Glomerular endothelial cell (primary cell): Measurements from ENCODE around the gene SPDYE21.

GRCh38 chr7:56062411-56063026, 1.6 kb upstream of the SUMF2 start:
- RAMPAGE, long total RNA = no peak

- RAMPAGE, long total RNA = no peak
These were observed 3006.7 kb upstream of the ZNF722 start for GRCh38 chr7:60991935-60992283.

DNA sequence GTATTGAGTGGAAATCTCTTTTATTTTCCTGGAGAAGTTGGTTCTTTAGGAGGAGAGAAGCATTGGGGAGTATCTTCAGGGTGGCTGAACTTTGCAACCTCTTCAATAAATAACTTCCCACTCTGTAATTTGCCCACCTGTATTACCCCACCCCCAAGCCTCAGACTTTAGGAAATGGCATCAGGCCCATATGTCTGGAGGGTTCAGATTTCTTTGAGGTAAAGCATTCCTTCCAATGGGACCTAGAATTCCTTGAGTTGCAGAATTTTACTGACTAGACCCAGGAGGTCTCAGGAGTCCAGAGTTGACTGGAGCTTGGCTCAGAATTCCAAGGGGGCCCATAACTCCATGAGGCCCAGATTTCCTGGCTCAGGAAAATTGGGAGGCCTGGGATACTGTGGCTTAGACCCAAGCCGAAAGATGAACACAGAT, 518.5 kb upstream of the ZNF722 start:
- RAMPAGE, long total RNA = no peak

DNA sequence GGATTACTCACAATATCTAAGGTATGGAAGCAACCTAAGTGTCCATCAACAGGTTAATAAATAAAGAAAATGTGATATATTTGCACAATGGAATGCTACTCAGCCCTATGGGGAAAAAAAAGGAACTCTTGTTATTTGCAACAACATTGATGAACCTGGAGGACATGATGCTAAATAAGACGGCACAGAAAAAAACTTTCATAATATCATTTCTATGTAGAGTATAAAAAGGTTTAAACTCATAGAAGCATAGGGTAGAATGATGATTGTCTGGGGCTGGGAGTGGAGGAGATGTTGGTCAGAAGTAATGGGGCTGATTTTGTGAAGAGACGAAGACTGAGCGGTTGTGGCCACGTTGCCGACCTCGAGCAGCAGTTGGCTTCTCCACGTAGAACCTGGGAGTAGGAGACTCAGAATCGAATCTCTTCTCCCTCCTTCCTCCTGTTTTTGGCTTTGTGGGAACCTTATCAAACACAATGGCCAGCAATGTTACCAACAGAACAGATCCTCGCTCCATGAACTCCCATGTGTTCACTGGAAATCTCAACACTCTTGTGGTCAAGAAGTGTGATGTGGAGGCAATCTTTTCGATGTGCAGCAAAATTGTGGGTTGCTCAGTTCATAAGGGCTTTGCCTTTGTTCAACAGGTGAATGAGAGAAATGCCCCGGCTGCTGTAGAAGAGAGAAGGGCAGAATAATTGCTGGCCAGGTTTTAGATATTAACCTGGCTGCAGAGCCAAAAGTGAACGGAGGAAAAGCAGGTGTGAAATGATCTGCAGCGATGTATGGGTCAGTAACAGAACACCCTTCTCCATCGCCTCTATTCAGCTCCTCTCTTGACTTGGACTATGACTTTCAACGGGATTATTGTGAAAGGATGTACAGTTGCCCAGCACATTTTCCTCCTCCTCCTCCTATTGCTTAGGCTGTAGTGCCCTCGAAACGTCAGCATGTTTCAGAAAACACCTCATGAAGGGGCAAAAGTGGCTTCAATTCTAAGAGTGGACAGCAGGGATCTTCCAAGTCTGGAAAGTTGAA, 62.2 kb downstream of the ZNF680 start:
- RAMPAGE, long total RNA = no peak

DNA sequence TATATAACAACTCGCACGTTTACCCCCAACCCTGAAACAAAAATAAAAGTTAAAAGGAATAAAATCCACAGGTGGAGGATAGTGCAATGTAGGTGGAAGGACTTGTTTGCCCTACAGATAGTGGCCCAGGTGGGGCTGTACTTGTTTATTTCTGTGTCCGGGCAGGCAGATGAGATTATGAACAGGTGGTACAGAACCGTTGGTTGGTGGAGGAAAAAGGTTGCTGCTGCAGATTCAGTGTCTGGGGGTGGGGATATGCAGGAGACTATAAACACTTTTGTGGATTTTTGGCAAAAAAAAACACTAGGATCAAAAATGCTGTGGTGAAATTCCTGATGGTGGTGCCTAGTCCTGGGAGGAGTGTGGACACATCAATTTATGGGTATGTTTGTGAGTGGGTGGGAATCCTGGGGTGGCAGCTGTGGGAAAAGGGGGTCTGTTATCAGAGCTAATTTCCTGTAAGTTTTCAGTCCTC, 4.9 kb downstream of the ZNF680 start:
- RAMPAGE, long total RNA = no peak

DNA sequence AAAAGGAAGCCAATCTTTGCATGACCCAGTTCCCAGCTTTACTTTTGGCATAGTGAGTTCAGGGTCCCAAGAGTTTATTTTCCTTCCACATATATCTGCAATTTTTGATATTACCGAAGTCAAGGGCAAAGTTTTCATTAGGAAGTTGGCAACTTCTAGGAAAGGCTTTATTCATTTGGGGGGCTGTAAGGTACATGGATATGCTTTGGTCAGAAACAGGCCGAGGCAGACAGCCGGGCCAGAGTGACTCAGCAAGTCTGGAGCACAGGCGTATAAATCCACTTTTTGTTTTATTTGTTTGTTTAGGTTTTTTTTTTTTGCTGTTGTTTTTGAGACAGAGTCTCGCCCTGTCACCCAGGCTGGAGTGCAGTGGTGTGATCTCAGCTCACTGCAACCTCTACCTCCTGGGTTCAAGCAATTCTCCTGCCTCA, 3.7 kb downstream of the ZNF680 start:
- RAMPAGE, long total RNA = no peak

DNA sequence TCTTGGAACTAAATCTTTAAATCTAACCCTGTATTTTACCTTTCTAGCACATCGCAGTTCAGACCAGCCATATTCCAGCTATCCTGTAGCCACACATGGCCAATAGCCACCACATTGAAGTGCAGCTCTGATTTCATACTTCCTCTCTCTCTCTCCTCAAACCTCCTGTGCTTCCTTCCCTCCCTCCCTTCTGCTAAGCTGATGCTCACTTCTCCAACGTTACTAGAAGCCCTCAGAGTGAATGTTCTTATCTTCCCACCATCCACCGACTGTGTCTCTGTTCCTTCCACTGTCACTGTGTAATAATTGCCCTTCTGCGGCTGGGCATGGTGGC, 574 bp upstream of the ERV3-1 start:
- RAMPAGE, long total RNA = no peak

DNA sequence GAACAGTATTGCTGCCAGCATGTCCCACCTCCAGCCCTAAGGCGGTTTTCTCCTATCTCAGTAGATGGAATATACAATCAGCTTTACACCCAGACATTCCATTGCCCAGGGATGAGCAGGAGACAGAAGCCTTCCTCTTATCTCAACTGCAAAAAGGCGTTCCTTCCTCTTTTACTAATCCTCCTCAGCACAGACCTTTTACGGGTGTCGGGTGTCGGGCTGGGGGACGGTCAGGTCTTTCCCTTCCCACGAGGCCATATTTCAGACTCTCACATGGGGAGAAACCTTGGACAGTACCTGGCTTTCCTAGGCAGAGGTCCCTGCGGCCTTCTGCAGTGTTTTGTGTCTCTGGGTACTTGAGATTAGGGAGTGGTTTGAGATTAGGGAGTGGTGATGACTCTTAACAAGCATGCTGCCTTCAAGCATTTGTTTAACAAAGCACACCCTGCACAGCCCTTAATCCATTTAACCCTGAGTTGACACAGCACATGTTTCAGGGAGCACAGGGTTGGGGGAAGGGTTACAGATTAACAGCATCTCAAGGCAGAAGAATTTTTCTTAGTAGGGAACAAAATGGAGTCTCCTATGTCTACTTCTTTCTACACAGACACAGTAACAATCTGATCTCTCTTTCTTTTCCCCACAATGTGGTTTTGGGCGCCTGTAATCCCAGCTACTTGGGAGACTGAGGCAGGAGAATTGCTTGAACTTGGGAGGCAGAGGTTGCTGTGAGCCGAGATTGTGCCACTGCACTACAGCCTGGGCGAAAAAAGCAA, 113.0 kb upstream of the ZNF92 start:
- RAMPAGE, long total RNA = no peak

GRCh38 chr7:65938263-65939153, 43.5 kb downstream of the GUSB start:
- RAMPAGE, long total RNA = no peak

GRCh38 chr7:65979303-65980112, 2.5 kb downstream of the GUSB start:
- RAMPAGE, long total RNA = no peak

- RAMPAGE, long total RNA = no peak
These were observed 44.5 kb upstream of the ASL start for GRCh38 chr7:66031170-66031451.

DNA sequence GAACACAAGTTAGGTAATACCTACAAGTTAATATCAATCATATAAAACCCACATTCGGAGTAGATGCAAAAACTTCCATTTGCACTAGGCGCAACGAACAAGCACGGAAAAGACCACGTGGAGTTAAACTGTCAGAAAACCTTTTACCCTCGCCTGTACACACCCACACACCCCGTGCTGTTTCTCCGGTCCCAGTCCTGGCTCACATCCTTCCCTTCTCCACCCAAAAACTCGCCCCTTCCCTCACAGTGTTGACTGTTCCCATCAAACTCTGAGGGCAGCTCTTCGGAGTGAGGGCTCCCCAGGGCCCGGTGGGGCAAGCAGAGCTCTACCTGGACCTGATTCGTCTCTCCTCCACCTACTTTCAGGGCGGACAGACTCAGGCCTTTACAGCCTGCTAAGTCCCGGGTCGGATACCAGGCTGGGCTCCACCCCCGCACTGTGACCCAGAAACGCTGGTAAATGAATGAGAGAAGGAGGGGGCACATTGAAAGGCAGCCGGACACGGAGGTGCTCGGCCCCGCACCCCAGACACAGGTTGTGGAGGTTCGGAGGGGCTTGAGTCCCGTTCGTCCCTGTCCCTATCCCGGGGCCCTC, 31.9 kb upstream of the ASL start:
- RAMPAGE, long total RNA = no peak

- RAMPAGE, long total RNA = no peak
These were observed 20.7 kb upstream of the TPST1 start for GRCh38 chr7:66184423-66184909.

DNA sequence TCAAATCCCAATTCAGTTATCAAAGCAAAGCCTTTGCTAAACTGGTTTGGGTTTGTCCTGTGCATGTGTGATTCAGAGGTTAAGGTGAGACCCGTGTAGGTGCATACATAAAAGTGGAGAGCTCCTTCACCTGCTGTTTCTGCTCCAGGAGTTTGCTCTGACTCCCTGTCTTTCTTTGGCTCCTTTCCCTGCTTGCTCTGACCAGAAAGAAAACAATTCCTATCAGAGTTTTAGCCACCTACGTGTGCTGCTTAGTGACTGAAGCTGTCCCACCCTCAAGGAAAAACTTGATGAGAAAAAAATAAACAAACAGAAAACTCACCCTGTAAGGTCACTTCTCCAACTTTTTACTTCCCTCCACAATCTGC, 101.1 kb downstream of the TPST1 start:
- RAMPAGE, long total RNA = no peak

DNA sequence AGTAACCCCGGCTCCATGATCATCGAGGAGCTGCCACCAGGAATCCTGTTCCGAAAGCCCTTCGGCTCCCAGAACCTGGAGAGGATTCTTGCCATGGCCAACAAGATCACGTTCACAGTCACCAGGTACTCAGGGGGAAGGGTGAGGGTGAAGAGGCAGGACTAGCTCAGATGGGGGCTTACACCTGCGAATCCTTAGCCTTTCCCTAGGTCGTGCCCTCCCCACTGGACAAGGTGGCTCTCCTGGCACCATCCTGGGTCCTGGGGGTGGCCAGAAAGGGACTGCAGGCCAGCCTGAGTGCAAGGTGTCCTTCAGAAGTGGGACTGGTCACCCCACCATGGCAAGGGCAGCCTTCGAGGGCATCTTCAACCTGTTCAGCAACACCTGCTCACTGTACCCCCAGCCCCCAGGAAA, 106.4 kb upstream of the KCTD7 start:
- RAMPAGE, long total RNA = no peak

DNA sequence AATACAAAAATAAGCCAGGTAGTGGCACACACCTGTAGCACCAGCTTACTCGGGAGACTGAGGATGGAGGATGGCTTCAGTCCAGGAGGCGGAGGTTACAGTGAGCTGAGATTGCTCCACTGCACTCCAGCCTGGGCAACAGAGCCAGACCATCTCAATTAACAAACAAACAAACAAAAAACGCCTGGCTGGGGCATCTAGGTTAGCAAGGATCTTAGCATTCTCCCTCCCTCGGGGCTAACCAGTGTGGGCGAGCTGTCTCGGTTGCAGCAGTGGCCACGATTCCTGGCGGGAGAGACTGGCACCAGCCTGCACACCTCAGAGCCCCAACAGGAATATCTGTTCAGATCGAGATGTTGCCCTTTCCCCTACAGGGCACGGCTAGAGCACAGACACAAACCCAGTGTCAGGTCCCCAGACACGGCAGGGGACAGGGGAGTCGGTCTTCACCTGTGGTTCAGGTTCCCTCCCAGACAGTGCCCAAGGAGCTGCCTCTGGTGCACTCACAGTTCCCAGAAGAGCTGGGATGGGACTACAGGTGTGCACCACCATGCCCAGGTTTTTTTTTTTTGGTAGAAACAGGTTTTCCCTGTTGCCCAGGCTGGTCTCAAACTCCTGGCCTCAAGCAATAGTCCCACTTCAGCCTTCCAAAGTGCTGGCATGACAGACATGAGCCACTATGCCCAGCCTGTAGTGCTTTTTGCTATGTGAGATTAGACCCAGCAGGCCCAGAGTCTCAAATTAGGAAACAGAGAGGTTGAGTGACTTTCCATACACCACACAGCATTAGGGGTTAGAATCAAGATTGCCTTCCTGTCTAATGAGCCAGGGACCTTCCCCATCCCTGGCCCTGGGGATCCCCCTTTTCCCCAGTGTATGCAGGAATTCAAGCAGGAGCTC, 91.1 kb upstream of the KCTD7 start:
- RAMPAGE, long total RNA = no peak

DNA sequence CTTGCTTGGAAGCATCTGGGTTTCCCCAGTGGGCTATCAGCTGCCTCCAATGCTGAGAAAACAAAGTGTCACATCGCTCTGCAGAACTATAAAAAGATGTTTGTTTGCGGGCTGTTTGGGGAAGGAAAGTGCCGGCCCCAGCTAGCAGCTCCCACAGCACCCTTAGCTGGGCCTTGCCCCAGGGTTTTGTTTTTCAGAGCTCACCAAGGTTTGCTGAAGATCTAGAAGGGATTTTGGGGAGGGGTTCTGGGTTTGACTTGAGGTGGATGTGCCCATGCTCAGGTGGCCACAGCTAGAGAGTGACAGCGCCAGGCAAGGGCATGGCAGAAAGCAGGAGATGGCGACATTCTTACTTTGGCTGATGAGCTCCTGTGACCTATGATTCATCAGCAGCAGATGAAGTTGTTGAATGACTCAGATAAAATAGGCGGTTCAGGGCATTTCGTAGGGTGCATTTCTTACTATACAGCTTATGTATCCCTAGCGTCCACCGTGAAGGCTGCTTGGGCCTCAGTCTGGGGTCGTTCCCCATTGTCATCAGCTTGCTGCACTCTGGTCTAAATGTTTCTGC, 7.1 kb downstream of the KCTD7 start:
- RAMPAGE, long total RNA = no peak

GRCh38 chr7:67066985-67067530, 70.4 kb downstream of the TYW1 start:
- RAMPAGE, long total RNA = no peak

- RAMPAGE, long total RNA = no peak
These were observed at the start of gene SPDYE21 for GRCh38 chr7:67276523-67277112. Gene SPDYE21 (plus strand): TSS chr7:67276941.

- RAMPAGE, long total RNA = no peak
These were observed 1036.2 kb upstream of the AUTS2 start for GRCh38 chr7:68562045-68562511.